Natural killer cell (primary cell): ENCODE measurements around the gene AVPR1A.

- PRO-cap: no peak
Observed at GRCh38 chr12:57826286-57826774, 7.8 kb upstream of the AVIL start.

DNA sequence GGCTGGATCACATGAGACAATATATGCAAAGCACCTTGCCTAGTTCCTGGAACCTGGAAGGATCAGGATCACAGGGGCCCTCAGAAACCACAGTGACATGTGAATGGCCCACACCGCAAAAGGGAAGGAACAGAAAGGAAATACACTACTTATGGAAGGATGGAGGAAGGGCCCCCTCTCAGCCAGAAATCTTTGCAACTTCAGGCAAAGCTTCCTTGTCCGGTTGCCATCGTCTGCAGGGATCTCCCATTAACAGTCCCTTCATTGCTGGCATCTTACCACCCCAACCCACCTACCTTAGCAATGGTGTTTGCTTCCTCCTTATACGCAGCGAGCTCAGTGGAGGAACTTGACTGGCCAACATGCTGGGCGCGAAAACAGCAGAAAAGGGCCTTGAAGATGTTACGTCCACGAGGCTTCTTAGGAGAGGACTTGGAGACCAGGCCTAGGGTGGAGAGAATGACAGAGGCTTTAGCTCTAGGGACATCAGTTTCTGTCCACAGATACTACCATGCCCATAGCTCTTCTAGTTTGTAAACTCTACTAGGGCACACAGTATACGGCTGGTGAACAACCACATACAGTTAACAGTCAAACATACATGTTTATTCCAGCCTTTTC is 10.7 kb upstream of the AVIL start:
- PRO-cap: no peak

DNA sequence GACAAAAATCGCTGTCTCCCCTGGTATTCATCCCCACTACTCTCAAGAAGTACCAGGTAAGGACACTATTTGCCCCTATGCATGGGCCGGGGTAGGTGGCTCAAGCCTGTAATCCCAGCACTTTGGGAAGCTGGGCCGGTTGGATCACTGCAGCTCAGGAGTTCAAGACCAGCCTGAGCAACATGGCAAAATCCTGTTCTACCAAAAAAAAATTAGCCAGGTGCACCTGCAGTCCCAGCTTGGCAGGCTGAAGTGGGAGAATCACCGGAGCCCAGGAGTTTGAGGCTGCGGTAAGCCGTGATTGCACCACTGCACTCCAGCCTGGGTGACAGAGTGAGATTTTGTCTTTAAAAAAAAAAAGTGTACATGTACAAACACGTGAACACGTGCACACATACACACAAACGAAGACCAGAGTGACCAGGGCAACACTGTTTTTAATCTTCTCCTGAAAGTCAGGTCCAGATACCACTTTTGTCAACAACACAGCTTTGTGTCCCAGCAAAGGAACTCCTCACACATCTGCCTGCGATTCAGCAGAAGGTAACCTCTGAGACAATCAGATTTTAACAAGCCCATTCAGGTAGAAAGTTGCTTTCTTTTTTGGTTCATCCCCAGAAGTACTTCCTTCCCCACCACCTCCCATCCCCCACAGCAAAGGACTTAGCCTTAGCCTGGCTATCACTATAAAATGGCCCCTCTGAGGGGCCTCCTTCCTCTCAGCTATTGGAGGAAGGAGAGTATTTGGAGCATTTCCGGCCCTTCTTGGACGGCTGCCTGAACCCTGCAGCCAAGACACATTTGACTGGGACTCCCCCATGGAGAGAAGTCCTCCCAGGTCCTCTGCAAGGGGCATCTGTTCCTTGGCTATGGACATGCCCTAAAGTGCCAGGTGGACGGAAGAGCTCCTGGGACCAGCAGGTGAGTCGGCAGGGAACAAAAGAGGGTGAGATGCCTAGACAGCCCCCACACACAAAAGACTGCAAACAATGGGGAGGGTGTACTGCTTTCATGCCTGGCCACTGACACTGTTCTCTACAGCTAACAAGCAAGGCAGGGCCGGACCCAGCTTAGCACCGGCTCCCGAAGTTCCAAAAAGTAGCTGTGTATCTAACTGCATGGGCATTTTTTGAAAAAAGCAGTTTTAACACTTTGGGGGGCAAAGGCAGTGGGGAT is 9.8 kb downstream of the CTDSP2 start:
- PRO-cap: unidirectional peak, plus-strand start at position 401 of the sequence

DNA sequence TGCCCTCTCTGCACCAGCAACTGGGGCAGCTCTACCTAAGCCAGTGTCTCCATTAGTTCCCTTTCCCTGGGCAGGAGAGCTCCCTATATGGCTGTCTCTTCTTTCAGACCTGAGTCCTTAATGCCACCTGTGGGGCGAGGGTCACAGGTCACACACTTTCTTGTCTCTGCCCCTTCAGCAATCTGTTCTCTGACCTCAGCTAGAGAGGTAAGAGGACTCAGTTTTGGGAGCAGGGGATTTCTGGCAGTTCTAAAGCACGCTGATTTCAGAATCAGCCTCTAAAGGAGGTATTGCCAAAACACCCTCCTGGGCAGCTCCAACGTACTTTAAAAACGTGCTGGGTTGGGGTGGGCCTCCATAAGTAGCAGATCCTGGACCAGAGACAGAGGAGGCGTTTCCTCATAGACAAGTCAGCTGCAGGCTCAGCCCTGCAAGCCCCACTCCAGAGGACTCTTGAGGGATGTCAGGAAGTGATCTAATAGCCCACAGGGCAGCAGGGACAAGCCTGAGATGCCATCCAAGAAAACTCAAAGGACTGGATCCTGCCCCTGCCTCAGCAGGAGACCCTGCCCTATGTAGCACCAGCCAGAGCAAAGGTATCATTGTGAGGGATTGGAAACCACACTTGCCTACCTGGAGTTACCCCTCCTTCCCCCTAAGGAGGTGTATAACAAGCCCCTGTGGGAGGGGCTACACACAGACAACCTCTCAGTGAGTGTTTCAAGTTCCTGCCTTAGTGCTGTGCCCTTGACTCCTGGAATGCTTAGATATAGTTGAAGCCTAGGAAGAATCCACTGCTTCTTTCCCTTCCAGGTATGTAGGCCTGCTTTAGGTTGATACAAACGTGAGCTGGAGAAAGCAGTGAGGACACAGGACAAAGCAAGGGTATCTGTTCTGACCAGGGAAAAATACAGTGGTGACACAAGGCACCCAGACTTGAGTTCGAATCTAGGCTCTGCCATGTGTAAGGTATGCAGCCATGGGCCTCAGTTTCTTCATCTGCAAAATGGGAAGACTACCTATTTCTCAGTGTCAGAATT is 8.4 kb downstream of the CTDSP2 start:
- PRO-cap: no peak

DNA sequence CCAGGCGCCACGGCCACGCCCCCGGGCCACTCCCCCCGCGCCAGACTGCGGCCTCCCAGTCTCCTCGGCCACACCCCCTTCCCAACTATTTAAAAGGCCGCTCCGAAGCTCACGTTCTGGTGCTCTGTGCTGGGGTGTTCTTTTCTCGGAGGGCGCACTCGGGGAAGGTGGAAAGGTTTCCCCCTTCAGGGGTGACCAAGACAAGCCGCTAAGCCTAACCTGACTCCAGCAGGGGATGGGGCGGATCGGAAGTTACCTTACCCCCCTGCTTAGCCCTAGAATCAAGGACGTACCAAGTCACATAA is 526 bp upstream of the CTDSP2 start:
- PRO-cap: no peak

DNA sequence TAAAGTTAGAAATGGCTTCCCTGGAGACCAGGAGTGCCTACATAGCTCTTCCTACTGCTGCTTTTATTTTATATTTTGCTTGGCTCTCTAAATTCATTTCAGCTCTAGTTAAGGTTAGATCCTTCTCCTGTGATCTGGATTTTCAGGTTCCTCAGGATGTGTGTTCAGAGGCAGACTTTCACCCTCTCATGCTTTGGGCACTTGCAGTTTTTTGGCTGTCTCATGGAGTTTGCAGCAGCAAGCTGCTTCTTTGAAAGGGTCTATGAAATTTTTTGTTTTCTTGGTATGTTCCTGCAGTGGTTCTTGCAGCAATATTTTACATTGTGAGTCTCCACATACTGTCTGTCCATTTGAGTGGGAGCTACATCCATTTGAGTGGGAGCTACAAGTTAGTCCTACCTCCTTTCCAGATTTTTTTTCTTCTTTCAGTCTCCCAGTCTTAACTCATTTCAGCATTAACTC is 93.4 kb downstream of the ATP23 start:
- PRO-cap: no peak

- PRO-cap: no peak
Observed at GRCh38 chr12:58591316-58591777, 329.0 kb downstream of the LRIG3 start.

DNA sequence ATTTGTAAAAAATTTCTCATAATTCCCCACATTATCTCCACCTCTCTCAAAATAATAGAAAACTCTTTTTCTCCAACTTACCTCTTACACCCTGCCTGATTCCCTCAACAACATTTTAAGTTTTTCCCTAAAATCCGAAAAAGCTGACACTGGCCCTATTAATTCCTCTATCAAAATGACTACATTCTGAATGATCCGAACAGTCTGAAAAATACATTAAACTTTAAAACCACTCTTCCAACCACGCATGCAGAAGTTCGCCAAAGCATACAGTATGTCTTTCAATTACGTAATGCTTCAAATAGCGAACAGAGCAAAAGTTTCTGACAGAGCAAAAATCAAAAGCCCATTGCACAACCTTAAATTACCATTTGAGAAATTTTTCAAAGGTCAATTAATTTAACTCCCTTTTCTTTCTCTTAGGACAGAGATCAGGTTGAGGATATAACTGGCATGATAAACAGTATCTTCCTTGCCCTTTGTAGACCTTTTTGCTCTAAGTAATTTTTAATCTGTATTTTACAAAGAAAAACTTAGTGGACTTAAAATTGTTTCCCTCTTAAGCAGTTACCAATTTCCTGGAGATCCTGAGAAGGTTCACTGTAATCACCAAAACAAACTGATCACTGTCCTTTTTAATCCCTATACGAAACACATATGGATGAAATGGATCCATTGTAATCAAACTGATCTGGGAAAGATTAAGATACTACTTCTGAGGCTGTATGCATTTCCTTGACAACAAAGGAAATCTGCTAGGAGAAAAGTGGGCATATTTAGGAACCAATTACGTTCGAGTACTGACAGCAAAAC is 33.1 kb downstream of the LRIG3 start:
- PRO-cap: no peak

DNA sequence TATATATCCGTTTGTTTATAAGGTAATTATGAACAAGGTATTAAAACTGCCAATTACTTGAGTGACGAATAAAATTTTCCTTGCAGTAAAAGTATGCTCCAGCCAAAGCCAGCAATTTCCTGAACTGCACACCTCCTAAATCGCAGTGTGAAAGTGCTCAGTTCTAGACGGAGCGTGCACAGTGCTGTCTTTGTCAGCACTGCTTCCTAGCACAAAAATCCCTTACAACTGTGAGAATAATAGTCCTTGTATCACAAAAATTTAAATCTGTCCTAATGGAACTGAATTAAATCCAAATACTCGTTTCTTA is 26.3 kb downstream of the LRIG3 start:
- PRO-cap: no peak

DNA sequence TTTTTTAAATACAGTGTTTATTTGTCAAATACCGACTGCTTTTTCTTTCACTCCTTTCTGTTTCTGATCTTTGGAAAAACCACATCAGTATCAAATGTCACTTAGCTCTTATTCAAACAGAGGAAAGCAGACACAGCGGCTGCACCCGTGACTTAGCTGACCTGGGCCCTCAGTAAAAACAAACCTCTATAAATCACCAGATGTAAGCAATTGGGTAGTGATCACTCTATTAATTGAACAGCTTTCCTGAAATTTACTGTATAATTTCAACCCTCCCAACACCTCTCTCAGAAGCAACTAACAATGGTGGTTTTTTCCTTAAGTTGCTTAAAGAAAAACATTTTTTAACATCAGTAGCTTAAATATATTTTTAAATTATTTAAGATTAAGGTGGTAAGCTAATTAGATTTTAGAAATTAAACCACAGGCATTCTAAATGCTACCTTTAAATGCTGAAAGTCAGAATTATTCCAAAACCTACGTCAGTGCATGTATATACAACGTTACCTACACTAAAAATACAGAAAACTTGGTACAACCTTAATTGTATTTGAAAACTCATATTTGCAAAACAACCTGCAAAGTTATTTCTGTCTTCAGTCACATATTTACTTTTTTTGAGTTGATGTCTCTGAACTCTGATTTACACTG is 7.3 kb downstream of the LRIG3 start:
- PRO-cap: no peak

DNA sequence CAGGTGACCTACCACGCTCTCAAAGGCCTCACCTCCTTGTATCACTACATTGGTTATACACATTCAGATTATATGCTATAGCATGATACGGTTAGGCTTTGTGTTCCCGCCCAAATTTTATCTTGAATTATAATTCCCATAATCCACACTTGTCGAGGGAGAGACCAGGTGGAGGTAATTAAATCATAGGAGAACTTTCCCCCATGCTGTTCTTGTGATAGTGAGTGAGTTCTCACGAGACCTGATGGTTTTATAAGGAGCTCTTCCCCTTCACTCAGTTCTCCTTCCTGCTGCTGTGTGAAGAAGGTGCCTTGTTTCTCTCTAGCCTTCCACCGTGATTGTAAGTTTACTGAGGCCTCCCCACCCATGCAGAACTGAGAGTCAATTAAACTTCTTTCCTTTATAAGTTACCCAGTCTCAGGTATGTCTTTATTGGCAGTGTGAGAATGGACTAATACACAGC is 19.3 kb upstream of the LRIG3 start:
- PRO-cap: no peak

DNA sequence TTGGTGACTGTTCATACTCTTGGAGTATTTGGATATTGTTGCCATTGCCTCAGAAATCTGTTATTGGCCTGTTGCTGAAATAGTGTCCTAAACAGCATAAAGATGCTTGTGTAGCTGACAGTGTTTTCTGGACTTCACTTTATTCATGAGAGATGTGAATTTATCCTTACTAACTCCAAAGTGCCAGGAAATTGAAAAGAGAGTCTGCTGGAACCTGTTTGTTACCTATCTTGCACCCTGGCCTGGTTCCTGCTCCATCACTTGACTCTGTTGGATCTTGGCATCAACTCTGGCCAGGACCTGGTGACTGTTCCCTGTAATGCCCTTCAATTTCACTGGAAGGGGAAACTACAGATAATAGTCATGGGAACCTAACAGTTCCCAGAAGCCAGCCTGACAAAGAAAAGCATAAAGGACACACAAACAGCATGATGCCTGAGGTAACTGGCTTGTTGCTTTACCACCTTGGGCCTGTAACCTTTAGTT is 19.9 kb downstream of the SLC16A7 start:
- PRO-cap: no peak

DNA sequence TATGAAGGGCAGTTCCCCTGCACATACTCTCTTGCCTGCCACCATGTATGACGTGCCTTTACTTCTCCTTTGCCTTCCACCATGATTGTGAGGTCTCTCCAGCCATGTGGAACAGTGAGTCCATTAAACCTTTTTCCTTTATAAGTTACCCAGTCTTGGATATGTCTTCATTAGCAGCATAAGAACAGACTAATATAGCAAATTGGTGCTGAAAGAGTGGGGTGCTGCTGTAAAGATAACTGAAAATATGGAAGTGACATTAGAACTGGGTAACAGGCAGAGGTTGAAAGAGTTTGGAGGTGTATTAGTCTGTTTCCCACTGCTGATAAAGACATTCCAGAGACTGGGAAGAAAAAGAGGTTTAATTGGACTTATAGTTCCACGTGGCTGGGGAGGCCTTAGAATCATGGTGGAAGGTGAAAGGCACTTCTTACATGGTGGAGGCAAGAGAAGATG is 70.8 kb downstream of the SLC16A7 start:
- PRO-cap: no peak

DNA sequence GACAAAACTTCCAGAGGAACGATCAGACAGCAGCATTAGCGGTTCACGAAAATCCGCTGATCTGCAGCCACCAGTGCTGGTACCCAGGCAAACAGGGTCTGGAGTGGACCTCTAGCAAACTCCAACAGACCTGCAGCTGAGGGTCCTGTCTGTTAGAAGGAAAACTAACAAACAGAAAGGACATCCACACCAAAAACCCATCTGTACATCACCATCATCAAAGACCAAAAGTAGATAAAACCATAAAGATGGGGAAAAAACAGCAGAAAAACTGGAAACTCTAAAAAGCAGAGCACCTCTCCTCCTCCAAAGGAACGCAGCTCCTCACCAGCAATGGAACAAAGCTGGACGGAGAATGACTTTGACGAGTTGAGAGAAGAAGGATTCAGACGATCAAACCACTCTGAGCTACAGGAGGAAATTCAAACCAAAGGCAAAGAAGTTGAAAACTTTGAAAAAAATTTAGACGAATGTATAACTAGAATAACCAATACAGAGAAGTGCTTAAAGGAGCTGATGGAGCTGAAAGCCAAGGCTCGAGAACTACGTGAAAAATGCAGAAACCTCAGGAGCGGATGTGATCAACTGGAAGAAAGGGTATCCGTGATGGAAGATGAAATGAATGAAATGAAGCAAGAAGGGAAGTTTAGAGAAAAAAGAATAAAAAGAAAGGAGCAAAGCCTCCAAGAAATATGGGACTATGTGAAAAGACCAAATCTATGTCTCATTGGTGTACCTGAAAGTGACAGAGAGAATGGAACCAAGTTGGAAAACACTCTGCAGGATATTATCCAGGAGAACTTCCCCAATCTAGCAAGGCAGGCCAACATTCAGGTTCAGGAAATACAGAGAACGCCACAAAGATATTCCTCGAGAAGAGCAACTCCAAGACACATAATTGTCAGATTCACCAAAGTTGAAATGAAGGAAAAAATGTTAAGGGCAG is 156.3 kb downstream of the SLC16A7 start:
- PRO-cap: no peak

DNA sequence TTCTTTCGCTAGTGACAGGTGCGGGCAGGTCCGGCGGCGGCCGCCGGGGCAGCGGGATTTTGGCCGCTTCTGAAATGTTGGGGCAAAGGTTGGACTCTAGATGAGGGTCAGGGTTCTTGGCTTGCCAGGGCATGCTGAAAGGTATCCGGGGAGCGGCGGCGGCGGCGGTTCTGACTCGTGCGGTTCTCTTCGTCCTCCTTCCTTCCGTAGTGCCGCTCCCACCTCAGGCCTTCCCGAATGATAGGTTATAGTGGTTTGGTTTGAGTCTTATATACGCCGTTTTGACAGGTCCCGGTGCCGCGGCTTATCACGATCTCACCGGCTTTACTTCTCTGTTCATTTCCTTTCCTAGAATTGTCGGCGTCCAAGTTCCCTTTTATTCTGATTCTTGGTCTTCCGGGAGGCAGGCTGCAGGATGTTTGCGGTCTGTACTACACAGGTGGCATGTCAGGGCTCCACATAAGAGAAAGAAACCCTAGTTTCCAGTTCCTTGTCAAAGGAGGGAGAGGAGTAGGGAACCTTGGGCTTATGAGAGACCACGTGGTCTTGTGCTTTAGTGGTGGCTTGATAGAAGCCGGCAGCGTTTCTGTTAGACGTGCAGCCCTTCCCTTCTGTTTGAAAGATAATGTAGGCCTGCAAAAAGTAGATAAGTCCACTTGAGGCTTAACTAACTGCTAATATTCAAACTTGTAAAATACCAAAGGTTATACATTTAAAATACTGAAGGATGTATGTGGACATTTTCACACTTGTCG is 549 bp downstream of the USP15 start:
- PRO-cap: bidirectional peak, plus-strand start at position 493 of the sequence, minus-strand start at position 242 of the sequence

GRCh38 chr12:62606358-62607467 is 140.1 kb downstream of the MON2 start:
- PRO-cap: no peak

DNA sequence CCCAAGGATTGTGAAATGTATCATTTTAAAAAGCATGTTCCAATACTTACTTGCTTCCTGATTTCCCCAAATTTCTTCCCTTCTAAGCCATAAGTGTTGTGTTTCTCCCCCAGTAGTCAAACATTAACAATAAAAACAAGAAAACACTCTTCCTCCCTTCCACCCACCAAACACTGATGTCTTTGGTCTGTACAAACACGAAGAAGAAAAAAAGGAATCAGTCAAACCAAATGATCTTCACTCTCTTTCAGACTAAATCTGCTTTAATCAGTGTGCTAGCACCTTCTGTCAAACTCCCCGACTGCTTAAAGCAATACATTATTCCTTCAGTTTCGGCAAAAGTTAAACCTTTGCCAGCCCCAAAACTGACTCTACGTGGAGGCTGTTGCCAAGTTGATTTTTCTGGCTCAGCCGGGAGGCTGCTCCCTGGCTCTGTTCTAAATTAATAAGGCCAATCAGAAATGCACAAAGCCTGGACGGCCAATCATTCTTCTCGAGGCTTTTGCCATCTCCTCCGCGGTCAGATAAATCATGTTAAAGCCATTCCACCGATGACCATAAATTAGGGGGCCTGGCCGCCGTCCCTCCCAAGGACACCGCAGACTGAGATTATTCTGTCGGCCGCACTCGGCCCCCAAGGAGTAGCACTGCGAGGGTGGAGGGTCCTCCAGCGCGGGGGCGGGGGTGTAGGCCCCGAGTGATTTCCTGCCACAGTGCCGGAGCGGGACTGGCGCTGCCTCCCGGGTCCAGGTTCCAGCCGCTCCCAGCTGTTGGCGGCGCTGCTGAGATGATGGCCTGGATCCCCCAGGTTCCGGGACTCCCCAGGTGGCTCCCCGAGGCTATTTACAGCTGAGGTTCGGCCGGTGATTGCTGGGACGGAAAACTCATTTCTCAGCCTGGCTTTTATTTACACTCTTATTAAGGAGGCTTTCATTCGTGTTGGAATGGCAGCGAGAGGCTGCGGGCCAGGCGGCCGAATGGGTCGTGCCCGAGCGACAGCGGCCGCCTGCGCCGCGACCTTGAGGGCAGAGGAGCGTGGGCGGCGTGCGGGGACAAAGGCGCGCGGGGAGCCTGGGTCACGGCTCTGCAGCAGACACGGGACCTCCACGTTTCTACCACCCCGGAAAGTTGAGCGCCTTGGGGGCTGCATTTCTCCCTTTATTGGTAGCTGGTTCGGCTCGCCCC is 165.0 kb downstream of the MON2 start:
- PRO-cap: no peak

DNA sequence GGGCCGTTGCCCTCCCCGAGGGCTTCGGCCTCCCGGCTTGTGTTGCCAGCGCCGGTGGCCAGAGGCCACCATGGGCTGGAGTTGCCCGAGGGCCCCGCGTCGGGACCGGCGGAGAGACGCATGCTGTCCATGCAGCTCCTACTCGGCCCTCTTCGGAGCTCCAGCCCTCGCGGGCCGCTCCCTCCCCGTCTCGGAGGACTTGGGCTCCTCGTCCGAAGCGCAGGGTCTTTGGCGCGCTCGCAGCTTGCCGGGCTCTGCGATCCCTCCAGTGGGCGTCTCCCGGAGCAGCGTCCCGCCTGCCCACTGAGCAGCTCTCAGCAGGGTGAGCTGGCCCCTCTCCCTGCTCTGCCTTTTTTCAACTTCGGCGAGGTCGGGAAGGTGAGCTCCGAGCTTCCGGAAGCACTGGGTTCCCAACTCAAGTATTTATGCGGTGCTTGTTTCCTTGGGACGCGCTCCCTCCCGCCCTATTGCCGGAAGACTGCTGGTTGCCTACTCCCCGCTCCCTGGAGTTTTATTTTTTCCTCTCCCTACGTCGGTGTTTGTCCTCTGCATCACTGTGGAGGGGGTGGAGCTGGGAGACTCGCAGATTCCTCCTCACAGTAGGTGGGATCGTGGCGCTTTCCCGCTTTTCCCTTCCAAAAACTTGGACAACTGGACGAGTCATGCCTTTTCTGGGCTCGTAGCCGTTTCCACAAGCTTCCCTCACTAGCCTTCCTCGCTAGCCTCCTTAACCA is at the start of gene AVPR1A:
Gene AVPR1A (minus strand): TSS at position 487 of the 734 bp plus-strand sequence.
- PRO-cap: no peak

GRCh38 chr12:63668866-63669722 is 801 bp upstream of the DPY19L2 start:
- PRO-cap: no peak

GRCh38 chr12:63821611-63822881 is 22.5 kb upstream of the SRGAP1 start:
- PRO-cap: no peak